ENCODE results near the genes VEZF1, OR4D1, SUPT4H1 and TRIM37.

- PRO-cap, result no peak
These were observed 43.1 kb downstream of the CUEDC1 start for GRCh38 chr17:57911962-57912612.

DNA sequence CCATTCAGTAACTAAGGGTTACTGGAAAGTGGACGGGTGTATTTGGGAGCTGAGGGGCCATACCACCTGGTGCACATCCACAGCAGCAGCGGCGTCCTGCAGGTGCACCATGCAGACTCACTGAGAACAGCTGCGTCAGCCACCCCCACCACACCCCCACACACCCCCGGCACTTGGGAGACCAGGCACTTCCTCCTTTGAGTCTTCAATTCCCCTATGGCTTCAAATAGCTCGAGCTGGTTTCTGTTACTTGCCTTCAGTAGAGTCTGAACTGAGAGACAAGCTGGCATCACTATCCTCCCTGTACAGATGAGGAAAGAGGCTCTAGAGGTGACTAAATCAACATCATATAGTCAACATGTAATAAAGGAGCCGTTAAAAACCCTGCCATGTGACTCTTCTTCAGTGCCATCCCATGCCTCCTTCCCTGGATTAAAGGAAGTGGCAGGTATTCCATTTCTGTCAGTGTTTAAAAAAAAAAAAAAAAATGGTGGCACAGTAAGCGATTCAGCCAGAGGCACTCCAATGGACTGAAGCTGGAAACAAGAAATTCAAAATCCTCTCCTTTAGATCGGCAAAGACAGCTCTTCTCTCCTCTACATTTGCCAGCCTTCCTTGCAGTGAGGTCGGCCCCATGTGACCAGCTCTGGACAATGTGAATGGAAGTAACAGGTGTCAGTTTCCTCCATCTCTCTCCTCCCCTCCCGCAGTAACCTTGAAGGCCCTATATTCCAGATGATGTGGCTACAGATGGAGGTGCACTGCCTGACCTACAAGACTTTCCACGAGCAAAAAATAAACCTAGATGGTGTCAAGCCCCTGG lies 15.2 kb downstream of the CUEDC1 start:
- PRO-cap, result no peak

DNA sequence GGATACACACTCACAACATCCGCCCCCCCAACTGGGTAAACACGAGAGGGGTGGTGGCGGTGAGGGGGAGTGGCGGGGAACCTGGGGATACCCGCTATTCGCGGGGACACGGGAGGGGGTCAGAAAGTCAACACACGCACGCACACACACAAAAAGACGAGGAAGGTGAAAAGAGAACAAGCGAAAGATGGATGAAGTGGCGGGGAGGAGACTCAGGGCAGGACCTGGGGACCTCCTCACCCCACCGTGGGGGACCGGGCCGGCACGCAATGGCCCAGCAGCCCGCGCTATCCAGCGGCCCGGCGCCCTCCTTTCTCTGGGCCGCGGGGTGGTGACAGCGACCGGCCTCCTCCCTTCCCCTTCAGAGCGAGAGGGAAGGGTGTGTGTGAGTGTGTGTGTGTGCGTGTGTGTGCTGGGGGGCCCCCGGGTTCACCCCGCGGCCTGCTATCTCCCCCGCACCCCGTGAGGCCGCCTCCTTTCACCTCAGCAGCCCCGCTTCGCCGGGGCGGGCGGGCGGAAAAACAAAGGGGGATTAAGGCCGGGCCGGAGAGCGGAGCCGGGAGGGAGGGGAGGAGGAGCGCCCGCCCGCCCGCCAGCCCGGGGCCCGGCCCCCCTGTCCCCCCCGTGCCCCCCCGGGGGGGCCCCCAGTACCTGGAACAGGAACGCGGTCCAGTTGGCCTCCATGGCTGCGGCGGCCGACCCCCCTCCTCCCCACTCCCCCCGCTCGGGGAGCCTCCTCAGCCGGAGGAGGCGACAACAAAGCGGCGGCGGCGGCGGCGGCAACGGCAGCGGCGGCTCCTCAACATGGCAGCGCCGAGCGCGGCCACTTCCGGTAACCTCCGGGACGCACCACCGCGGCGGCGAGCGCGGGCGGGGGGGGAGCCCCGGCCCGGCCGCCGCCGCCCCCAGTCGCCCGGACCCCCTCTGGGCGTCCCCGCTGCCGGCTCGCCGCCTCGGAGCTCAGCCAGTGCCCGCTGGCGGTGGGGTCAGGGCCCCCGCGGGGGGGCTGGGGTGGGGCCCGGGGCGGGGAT lies at the start of gene VEZF1:
VEZF1 (minus strand) TSS at position 827 of the 1,031 bp plus-strand sequence.
- PRO-cap, result unidirectional peak, minus-strand start at position 363 of the sequence; bidirectional peak, plus-strand start outside the sequence, minus-strand start at position 801 of the sequence

- PRO-cap, result no peak
These were observed 1.5 kb upstream of the DYNLL2 start for GRCh38 chr17:58081701-58082220.

GRCh38 chr17:58083764-58084345 lies 636 bp downstream of the DYNLL2 start:
- PRO-cap, result bidirectional peak, plus-strand start at chr17:58083920, minus-strand start at chr17:58083827; bidirectional peak, plus-strand start at chr17:58084128, minus-strand start at chr17:58084078

DNA sequence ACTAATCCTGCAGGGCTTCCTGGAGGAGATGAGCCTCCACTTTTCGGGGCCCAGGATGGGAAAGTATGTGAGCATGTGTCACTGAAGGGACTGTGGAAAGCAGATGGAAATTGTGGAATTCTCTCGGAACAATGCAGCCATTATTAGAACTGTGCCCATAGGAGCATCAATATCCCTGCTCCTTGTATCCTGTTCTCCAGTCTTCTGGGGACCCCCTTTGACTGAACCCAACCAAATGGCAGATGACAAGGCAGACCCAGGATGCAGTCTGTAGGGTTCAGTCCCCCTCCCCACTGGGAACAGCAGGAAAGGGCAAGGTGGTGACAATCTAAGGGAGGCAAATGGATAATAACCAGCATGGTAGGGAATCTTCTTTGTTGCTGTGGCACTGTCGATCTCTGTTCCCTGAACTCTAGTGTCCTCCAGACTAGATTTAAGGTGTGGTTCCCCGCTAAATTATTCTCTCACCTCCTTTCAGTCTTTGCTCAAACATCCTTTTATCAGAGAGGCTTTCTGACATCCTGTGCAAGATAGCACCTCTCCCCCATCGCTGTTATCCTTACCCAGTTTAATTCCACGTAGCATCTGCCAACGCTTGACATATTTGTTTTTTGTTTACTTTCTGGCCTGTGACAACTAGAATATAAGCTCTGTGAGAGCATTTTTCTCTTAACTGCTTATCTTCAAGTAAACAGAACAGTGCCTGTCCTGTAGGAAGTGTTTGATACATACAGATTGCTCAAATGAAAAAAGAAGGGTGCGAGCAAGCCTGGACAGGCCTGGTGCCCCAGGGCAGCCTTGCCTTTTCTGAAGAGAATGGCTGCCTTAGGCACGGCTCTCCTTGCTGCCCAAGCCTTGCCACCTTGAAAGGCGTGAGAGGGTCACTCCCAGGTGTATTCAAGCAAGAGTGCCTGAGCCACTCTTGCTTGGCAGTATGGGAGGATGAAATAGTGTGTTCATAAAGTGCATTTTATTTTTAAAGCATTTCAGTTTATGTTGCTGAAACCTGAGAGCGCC lies 9.5 kb downstream of the DYNLL2 start:
- PRO-cap, result no peak

GRCh38 chr17:58147961-58148483 lies at the start of gene OR4D1:
TSS of gene OR4D1 (plus strand) at chr17:58148384.
- PRO-cap, result no peak

DNA sequence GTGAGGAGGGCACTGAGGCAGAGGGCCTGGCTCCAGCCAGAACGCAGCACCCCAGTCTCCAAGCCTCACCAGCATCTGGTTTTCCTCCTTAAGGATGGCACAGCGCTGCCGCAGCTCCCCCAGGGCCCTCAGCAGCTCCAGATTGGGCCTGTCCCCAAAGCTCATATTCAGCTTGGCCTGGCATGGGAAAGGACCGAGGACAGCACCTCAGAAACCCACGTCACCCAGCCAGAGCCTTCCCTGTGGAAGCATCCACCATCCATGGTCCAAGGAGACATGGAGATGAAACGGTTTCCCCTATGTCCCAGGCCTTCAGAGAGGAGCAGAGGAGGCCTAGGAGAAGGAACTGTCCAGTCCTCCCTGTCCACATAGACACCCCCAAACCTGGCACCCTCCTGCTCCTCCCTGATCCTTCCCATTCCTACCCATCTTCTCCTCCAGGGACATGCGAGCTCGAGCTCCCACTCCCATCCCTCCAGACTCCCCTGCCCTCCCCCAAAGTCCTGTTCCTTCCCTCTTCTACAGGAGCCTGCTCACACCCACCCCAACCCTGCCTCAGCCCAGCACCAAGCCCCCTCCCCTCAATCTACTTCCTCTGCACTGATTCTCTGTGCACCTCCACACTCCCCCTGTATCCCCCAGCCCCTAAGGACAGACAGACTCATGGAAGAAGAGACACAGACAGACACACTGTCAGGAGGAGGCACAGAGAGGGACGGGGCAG lies 1.8 kb downstream of the TSPOAP1 start:
- PRO-cap, result no peak

DNA sequence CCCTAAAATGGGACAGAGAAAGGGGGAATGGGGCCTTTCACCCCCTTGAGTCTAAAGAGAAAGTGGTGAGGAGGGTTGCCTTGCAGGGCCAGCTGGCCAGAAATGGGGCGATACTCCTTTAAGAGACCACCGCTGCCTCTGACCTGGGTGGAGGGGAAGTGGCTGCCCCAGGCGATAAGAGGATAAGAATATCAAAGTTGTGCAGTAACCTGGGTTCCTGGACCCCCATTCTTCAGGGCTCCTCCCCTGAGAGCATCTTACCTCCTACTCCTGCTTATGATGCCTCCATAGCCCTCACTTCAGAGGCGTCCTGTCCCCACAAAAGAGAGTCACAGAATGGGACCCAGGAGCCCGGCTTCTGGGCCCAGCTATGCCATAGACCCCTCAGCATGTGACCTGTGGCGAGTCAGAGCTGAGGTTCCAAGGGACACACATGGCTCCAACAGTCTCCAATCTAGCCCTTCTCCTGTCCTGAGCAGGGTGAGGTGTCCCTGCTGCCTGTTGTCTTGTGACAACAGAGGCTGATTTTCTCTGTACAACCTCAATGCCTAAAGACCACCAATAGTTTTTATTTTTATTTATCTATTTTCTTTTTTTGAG lies 5.3 kb upstream of the TSPOAP1 start:
- PRO-cap, result no peak

- PRO-cap, result no peak
These were observed 7.9 kb downstream of the SUPT4H1 start for GRCh38 chr17:58343771-58344849.

DNA sequence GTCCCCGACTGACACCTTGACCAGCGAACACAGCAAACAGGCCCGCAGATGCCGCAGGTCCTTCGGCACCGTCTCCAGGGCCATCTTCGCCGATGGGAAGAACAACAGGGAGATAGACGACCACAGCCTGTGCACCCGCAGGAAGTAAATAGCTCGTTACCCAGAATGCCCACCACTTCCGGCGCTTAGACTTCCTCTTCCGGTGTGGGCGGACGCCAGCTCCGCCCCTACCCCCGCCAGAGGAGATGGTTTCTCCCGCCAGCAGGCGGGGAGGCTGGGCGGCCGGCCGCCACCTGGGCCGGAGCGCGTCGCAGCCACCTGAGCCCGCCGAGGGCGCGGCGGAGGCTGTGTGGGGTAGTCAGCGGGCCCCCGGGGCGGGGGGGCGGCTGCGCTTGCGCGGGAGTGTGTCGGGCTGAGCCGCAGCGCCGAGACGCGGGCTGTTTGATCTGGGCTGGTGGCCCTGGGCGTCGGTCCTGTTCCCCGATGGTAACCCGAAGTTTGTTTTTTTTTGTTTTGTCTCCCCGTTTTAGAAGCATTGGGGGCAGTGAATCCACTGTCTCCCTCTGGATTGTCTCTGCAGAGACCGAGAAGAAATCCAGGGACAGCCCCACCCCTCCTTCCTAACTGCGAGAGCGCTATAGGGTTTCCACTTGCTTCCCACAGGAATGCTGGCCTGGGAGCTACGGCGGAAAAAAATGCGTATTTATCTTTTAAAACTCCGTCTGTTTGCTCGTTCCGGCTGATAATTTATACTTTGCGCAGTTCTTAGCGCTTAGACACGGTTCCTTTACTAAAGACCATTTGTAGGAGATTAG lies at the start of gene SUPT4H1:
SUPT4H1 (minus strand) TSS at position 150 of the 815 bp plus-strand sequence.
- PRO-cap, result bidirectional peak, plus-strand start at position 321 of the sequence, minus-strand start at position 150 of the sequence; bidirectional peak, plus-strand start at position 444 of the sequence, minus-strand start at position 487 of the sequence

- PRO-cap, result no peak
These were observed 23.2 kb upstream of the SUPT4H1 start for GRCh38 chr17:58375065-58375738.

DNA sequence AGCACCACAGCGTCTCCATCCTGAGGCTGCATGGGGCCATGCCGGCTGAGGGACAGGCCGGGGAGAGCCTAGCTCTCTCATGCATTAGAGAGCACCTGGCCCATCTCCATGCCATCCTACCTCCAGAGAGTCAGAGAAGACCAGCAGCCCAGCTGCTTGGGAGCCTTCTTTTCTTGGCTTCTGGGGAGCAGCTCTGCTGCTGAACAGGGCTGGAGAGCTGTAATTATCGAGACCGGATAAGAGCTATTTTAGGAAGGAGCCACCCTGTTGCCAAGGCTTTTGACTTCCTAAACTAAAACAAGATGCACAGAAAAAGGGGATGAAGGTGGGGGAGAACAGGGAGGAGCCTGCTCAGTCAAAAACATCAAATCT lies 5.2 kb downstream of the SEPTIN4 start:
- PRO-cap, result no peak

DNA sequence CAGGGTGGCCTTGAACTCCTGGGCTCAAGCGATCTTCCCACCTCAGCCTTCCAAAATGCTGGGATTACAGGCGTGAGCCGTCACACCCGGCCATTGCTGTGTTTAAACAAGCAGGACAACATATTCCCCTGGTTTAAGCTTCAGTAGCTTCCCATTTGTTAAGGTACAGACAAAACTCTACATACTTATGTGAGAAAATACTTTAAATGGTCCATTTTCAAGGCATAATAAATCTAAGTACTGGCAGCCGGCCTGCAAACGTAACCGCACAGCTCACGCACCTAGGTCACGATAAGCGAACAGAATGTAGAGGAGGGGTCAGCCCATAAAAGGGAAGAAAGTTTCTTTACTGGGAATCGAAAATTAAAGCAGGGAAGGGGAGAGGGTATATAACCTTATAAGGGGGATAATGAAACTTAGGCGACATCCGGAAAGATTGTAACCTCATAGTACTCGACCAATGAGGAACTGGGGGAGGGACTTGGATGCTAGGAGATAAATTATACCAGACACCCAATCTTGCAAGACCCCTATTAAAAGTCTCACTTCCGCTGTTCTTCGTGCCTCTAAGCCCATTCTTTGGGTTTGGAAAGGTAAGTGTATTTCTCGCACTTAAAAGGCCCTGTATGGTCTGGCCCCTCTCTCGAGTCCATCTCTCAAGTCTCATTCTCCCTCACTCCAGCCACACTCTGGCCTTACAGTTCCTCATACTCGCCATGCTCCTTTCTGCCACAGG lies 59.3 kb downstream of the IGBP1C start:
- PRO-cap, result no peak

DNA sequence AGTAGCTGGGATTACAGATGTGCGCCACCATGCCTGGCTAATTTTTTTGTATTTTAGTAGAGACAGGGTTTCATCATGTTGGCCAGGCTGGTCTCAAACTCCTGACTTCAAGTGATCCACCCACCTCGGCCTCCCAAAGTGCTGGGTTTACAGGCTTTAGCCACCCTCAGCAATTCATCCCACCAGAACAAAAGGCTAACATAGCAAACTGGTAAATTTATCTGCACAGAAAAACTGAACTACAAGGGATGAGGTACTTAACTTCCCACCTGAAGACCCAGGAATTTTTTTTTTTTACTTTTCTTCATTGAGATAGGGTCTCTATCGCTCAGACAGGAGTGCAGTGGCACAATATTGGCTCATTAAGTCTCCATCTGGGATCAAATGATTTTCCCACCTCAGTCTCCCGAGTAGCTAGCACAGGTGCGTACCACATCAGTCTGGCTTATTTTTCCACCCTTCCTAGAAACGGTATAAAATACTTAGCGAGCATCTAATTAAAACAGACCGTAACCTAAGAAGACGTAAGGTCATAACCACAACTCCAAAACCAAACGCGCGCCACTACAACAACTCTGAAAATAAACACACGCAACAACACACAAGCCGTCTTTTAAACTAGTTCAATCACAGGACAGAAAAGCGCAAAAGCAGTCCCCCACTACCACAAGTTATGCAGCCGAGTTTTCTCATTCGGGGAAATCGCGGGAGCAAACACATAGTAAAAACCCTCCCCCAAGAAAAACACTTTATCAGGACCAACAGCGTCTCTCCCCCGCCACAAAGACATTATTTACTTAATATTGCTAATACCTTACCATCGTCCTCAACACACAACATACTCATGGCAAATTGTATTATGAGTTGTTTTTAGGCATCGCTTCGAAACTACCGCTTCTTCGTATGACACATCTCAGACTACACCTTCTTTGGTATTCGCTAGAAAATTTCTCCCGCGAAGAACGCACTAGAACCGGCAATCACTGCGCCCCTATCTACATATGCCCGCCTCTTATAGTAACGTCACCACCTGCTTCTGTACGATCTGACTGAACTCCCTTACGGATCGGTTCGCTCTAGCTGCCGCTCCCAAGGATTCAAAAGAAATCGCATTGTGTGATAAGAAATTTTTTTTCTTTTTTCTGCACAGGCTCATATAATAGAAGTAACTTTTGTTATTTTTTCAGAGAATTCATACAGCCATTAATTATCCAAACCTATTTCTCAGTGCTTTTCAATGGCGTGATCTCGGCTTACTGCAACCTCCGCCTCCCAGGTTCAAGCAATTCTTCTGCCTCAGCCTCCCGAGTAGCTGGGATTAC lies 32.9 kb downstream of the IGBP1C start:
- PRO-cap, result unidirectional peak, minus-strand start at position 611 of the sequence; bidirectional peak, plus-strand start at position 698 of the sequence, minus-strand start at position 671 of the sequence; unidirectional peak, minus-strand start at position 671 of the sequence; bidirectional peak, plus-strand start at position 1,041 of the sequence, minus-strand start at position 782 of the sequence

- PRO-cap, result unidirectional peak, plus-strand start at chr17:58993605
These were observed 113.4 kb downstream of the TRIM37 start for GRCh38 chr17:58993336-58993715.

DNA sequence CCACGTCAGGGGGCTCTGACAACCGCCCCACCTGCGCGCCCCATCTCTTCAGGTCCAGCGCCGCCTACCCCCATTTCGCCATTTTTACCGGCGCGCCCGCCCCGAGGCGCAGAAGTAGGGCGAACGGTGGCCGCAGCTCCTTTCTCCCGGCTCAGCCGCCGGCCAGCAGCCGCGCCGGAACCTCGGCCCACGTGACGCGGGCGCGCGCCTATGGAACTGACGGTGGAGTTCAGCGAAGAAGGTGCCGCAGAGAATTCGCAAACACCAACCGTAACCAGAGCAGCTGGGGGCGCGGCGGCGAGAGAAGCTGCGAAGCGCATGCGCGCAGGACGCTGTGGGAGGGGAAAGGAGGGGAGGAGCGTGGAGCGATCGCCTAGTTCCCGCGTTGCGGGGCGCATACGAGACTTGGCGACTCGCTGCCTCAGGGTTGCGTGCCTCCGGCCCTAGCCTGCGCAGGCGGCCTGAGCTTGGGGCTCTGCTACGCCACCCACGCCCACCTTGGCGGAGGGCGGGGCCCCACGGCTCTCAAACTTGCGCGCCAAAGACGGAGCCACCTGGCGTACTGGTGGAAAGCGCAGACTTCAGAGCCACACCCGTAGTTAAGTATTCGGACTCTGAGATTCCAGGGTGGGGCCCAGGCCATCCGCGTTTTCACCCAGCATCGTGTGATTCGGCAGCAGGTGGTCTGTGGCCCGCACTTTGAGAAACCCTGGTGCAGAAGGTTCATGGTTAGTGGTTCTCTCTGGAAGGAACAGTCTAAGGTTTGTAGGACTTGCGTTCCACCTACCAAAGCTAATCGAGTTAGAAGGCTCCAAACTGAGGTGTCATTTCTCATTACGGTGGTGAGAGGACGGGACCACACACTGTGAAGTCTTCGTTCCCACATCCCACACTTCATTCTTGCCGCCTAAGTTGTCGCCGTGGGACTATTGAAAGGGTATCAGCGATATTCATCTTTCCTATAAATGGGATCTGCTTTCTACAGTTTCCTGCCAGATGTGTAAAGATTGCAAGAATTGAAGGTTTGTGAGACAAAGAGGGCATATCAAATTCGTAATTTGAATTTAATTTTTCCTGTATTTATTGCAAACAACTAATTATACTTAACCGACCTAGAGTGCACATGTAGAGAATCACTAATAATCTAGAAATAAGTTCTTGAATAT lies at the start of gene TRIM37:
TRIM37 (minus strand) TSS at position 311 of the 1,166 bp plus-strand sequence.
- PRO-cap, result bidirectional peak, plus-strand start at position 345 of the sequence, minus-strand start at position 184 of the sequence

GRCh38 chr17:59332109-59333354 lies 1.1 kb downstream of the YPEL2 start:
- PRO-cap, result bidirectional peak, plus-strand start at chr17:59332546, minus-strand start at chr17:59332415; bidirectional peak, plus-strand start at chr17:59333053, minus-strand start at chr17:59332909

- PRO-cap, result no peak
These were observed 91.7 kb downstream of the YPEL2 start for GRCh38 chr17:59422919-59423821.

GRCh38 chr17:59427887-59428469 lies 96.5 kb downstream of the YPEL2 start:
- PRO-cap, result bidirectional peak, plus-strand start at chr17:59428217, minus-strand start at chr17:59428094

All from ileum (tissue), 1 donor.